MCF 10A (cell line): ENCODE measurements around a stretch of chr3.

DNA sequence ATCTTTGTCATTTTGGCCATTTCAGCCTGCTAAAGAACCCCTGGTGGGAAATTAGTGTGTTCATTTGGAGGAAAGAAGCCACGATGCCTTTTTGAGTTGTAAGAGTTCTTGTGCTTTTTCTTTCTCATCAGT lies 627.6 kb downstream of the SI start:
- PRO-cap, result no peak
- RRBS, result no CpG with 5 or more reads among the region's 1 CpG

DNA sequence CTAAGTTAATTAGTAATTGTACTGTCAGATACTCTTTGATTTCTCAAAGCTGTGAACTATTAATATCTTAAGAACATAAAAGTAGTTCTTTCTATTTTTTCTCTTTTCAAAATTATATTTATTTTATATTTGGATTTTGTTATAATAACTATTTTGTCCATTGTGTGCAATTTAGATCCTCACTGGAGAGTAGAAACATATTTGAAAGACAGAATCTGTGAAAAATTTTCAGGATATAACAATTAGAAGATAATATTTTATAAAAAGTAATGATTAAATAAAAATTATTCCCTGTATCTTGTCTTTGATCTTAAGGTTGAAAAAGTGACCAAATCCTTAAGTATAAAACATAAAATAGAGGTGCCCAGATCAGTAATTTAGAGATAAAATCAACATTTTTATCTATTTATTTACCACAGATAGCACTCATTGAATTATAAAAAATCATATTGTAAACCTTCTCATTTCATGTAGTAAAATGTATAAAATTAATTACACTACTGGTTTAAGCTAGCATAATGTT lies 418 bp upstream of the SI start:
- PRO-cap, result no peak

- PRO-cap, result no peak
- RRBS, result no CpG with 5 or more reads among the region's 14 CpGs
Measured at GRCh38 chr3:165874645-165875237, 37.5 kb upstream of the BCHE start.

- PRO-cap, result no peak
- RRBS, result no CpG with 5 or more reads among the region's 2 CpGs
Measured at GRCh38 chr3:167864735-167865133, 129.2 kb downstream of the SERPINI1 start.

- PRO-cap, result no peak
- RRBS, result no CpG with 5 or more reads among the region's 2 CpGs
Measured at GRCh38 chr3:167876461-167876711, 140.9 kb downstream of the SERPINI1 start.

GRCh38 chr3:168096177-168096253 lies 291 bp upstream of the GOLIM4 start:
- PRO-cap, result no peak
- RRBS, result 0% methylated on average over 3 of the region's 6 CpGs

DNA sequence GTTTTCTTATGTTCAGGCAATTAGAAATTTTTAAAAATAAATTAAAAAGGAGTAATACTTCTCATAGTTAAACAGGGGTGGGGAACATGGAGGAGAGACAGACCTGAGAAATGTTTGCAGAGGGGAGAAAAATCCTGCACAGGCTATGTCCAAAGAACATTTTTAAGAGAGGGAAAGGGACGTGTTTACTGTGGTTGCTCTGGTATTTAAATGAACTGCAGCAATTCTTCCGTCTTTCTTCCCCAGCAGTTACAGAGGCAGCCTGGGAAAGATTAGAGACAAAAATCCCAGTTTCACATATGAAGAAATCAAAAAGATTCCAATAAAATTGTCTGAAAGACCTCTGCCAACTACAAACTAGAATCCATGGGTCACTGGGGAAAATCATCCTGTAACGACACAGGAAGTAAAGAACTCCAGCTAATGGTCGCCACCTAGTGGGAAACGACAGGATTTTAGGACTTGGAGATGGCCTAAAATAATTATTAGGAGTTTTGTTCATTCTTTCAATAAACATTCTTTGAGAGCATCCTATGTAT lies 69.8 kb upstream of the GOLIM4 start:
- PRO-cap, result no peak
- RRBS, result no CpG with 5 or more reads among the region's 5 CpGs

- PRO-cap, result no peak
- RRBS, result no CpG with 5 or more reads among the region's 2 CpGs
Measured at GRCh38 chr3:169243008-169243543, 420.4 kb downstream of the MECOM start.

GRCh38 chr3:169659601-169660494 lies 3.7 kb downstream of the MECOM start:
- PRO-cap, result no peak
- RRBS, result no CpG with 5 or more reads among the region's 25 CpGs

- PRO-cap, result no peak
- RRBS, result no CpG with 5 or more reads among the region's 5 CpGs
Measured at GRCh38 chr3:169760319-169761033, 8.9 kb downstream of the ACTRT3 start.

- PRO-cap, result no peak
- RRBS, result no CpG with 5 or more reads among the region's 2 CpGs
Measured at GRCh38 chr3:169886638-169886899, 16.8 kb upstream of the LRRC31 start.

DNA sequence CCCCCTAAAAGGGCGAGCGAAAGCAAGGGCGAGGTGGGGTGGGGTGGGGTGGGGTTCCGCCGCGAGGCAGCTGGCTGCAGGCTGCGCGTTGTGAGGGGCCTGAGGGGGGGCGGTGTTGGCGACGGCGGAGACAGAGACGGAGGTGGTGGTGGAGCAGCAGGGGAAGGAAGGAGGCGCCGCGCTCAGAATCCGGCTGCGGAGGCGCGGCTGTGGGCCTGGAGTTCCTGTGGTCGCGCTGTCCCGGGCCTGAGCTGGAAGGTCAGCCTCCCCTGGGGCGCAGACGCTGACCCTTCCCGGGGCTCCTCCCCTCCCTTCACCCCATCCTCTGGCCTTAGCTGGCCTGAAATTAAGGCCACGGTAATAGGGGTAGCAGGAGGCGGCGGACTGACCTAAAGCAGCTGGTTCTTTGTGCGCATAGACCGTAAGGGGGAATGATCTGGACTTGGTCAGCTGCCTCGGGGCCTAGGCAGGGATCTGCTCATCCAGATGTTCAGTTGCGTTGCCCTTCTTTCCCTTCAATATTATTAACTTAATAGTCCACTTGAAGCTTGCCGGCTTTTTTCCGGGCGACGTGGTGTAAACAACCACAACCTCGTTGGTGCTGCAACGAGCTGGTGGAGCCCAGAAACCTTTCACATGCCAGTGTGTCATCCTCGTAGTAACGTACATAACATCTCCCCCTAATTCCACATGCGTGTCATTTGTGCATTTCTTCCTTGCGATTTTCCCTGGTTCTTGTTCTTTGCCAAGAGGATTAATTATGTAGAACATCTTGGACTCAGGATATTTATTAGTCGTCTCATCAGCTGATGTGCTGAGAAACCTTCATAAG lies 532 bp downstream of the SEC62 start:
- PRO-cap, result bidirectional peak, plus-strand start at position 360 of the sequence, minus-strand start at position 258 of the sequence; bidirectional peak, plus-strand start at position 635 of the sequence, minus-strand start at position 581 of the sequence
- RRBS, result 3% methylated on average over 10 of the region's 44 CpGs

DNA sequence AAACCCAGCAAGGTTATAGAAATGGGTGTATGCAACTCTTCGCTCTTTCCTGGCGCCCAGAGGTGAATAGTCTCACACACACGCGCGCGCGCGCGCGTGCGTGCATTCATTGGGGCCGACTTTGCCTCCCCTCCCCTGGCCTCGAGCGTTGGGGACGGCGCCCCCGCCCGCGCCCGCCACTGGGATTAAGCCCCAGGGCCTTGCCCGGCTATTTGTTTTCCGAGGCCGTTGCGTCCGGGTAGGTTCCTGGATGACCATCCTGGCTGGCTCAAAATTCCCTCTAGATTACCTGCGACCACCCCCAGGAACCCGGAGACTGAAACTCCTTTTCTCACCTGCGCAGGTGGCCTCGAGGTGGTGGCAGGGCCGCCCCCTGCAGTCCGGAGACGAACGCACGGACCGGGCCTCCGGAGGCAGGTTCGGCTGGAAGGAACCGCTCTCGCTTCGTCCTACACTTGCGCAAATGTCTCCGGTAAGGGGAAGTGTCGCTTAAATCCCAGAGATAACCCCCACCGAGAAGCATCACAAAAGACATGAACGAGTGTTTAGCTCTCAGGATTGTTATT lies 860 bp downstream of the GPR160 start:
- PRO-cap, result no peak
- RRBS, result 36% methylated on average over 14 of the region's 45 CpGs

GRCh38 chr3:170045590-170045889 lies 7.7 kb downstream of the GPR160 start:
- PRO-cap, result no peak
- RRBS, result no CpG with 5 or more reads among the region's 2 CpGs

- PRO-cap, result no peak
- RRBS, result 2% methylated on average over 24 of the region's 57 CpGs
Measured at GRCh38 chr3:170356267-170357080, 1.0 kb upstream of the SKIL start.

- PRO-cap, result bidirectional peak, plus-strand start at chr3:170358329, minus-strand start at chr3:170358202
- RRBS, result 2% methylated on average over 31 of the region's 65 CpGs
Measured at GRCh38 chr3:170357810-170358726, 553 bp downstream of the SKIL start.

- PRO-cap, result no peak
- RRBS, result no CpG with 5 or more reads among the region's 5 CpGs
Measured at GRCh38 chr3:170429894-170430541, 11.3 kb downstream of the CLDN11 start.

GRCh38 chr3:170585100-170585808 lies 621 bp downstream of the SLC7A14 start:
- PRO-cap, result no peak
- RRBS, result 66% methylated on average over 31 of the region's 66 CpGs

GRCh38 chr3:170998580-170999076 lies 27.9 kb downstream of the SLC2A2 start:
- PRO-cap, result no peak
- RRBS, result no CpG with 5 or more reads among the region's 2 CpGs

- PRO-cap, result no peak
- RRBS, result no CpG with 5 or more reads among the region's 4 CpGs
Measured at GRCh38 chr3:171129539-171130110, 103.1 kb upstream of the SLC2A2 start.